ENCODE measurements around a stretch of chr1.

DNA sequence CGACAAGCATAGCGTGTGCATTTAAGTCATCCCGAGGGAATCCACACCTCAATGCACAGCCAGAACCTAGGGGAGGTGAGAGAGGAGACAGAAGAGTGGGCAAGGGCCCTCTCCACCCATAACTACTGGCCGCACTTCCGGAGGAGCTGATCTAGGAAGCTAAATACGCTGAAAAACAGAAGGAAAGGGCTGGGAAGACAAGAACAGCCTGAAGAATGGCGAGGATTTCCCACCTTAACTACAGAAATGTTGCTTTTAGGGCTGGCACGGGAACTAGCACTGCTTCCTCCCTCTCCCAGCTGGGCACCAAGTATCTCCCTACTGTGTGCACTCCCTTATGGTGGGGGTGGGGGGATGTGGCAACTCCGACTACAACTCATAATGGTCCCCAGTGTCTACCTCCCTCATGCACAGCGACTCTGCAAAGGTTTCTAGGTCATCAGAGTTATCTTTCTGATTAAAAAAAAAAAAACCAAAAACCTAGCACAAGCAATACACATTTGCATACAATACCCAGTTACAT is 3.5 kb downstream of the PGBD5 start:
- PRO-cap, result unidirectional peak, minus-strand start at position 289 of the sequence
- RRBS, 2 experiments, result no CpG with 5 or more reads among the region's 10 CpGs

DNA sequence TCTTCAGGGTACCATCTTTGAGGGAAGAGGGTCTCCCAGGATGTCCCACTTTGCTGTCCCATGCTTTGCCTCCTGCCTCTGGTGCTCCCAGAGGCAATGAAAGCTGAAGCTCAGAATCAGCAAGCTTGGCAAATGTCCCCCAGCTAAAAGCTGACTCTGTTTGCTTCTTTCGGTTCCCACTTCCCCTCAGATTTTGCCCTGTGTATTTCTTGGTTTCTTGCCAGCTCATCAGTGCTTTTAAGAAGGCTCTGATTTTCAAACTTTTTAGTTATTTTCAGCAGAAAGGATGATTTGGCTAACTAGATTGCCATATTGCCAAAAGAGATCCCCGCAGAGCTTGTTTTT is 33.1 kb upstream of the COG2 start:
- PRO-cap, result no peak
- RRBS, 2 experiments, result no CpG with 5 or more reads among the region's 2 CpGs

- PRO-cap, result no peak
- RRBS, 2 experiments, result no CpG with 5 or more reads among the region's 6 CpGs
Measured at GRCh38 chr1:230643921-230644640, 1.8 kb downstream of the COG2 start.

DNA sequence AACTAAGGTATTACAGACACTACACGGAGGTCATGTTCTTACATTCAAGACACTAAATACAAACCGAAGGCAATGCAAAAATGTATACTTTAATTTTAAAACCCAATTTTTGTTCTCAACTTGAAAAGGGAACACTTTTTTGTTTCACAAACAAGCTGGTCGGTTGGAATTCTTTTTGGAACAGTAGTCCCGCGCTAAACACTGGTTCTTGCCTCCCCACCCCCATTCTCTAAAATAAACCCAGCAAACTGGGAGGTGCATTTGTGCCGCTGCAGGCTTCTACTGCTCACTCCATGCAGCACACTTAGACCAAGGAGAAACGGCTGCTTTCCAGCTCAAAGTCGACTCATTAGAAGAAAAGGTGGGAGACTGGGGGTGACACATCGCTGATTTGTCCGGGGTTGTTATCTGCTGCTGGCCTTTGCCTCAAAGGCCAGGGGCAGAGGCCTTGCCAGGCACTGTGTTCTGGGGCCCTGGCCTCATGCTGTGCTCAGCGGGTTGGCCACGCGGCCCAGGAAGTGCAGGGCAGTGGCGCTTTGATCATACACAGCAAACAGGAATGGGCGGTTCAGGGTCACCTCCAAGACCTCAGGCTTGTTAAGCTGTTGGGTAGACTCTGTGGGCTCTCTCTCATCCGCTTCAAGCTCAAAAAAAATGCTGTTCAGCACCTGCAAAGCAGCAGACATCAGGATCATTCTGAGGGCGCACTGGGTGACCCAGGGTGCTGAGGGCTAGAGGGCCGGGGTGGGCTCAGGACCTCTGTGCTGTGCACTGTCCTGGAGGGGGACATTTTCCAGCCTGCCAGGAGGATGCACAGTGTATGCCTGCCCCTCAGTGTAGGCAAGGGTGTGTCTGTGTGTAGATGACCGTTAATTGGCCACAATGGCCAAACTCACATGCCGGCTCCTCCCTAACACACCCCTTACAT is 11.0 kb downstream of the AGT start:
- PRO-cap, result no peak
- RRBS, 2 experiments, result no CpG with 5 or more reads among the region's 20 CpGs

GRCh38 chr1:230705350-230706097 is 8.4 kb downstream of the AGT start:
- PRO-cap, result no peak
- RRBS, 2 experiments, result no CpG with 5 or more reads among the region's 19 CpGs

GRCh38 chr1:230752134-230752937 is 5.1 kb downstream of the CAPN9 start:
- PRO-cap, result no peak
- RRBS, 2 experiments, result no CpG with 5 or more reads among the region's 17 CpGs

DNA sequence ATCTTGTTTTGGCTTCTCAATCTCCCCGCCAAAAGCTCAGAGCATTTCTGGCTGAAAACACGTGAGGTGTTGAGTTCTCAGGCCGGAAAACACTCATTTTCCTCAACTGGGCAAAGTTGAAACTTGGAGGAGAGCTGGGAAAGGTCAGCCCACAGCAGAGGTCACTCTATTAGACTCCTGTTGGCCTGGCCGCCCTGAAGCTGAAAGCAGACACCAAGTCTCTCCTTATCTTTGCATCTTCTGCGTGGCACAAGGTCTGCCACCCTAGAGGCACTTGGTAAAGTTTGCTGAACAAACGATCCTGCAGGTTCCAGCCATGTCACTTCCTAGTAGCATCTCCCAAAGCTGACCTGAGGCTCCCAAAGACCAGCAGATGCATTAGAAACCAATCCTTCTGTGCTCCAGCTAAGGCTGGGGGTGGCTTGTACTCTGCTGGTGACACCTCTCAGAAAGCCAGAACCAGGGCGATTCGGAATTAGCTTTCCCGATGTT is 10.9 kb downstream of the CAPN9 start:
- PRO-cap, result no peak
- RRBS, 2 experiments, result no CpG with 5 or more reads among the region's 9 CpGs

GRCh38 chr1:230822056-230822443 is 46.3 kb downstream of the C1orf198 start:
- PRO-cap, result no peak
- RRBS, 2 experiments, result no CpG with 5 or more reads among the region's 9 CpGs

DNA sequence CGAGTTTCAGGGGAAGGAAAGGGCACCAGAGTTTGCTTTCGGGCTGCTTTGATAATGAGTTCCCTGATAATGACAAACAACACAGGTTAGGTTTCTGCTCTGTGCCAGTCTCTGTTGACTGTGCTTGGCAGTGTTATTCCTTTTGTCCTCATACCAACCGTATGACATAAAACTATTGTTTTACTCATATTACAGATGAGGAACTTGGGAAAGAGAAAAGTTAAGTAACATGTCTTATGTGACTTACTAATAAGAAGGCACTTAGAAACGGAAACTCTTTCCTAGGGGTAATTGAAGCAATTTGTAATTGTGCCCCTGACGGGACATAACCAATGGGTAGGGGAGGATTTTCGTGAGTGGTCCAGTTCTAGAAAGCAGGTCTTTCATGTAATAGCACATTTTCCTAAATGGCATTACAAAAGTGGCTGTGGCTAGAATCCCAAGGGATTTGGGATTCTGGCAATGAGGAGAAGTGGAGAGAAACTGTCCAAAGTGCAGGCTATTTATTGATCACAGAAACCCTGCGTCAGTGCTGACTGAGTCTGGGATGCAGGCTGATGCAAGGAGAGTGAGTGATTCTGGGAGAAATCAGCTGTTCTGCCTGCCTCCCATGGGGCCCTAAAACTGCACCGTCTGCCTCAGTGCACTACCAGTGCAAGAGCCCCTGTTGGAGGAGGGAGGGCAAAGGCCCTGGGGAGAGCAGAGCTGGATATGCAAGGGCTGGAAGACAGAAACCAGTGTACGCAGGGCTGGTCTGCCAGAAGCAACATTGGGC is 42.8 kb downstream of the C1orf198 start:
- PRO-cap, result no peak
- RRBS, 2 experiments, result no CpG with 5 or more reads among the region's 9 CpGs

GRCh38 chr1:230835038-230835237 is 33.4 kb downstream of the C1orf198 start:
- PRO-cap, result no peak
- RRBS, 2 experiments, result no CpG with 5 or more reads among the region's 1 CpG

GRCh38 chr1:230863425-230864019 is 4.8 kb downstream of the C1orf198 start:
- PRO-cap, result no peak
- RRBS, 2 experiments, result no CpG with 5 or more reads among the region's 6 CpGs

DNA sequence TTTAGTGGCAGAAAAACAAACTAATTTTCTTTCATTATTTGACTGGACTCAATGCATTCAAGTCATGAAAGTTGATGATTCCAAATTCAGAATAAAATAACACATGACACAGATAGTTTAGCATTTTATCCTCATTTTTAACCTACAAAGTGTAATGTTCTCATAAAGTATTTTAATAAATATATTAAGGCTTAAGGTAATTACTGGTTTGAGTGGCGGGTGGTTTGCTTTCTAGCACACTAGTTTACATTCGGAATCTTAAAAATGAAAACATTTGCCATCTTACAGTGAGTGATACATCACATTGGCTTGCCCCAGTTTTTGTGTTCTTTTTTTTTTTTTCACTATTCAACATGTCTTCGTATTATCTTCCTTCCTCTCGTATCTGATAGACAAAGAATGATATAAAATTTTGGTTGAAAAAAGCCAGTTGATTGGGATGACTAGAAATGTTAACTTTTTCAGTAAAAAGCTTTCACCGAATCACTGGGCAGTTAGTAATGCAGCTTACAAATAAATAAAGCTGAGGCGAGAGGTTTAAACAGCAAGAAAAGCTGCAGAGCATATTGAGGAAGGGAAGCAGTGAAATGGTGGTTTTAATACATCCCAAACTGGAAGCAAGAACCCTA is 21.1 kb downstream of the FAM89A start:
- PRO-cap, result no peak
- RRBS, 2 experiments, result no CpG with 5 or more reads among the region's 6 CpGs

DNA sequence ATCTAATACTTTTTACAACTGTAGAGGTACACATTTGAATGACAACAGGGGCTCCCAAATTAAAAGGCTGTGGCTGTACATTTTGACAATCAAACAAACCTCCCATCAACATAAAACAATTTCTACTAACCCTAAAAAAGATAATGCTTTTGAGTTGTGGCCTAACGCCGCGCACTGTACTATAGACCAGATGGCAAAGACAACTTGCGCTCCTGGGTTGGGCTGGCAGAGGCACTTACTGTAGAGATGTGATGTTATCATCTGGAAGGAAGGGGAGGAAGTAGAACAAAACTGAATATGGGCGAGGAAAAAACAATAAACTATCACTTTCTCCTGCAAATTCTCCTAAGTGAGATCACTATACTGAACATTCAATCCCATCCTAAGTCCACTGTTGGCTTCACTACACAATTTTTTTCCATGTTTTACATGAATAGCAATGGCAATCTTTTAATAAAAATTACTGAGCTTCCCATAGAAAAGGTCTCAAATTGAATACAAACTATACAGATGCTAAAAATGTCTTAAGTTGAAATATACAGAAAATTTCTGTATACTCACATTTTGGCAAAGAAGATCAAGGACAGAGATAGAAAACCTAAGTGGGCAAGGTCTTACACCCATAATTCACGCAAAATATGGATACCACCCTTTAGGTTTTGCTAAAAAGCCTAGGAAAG is 26.2 kb downstream of the SPRTN start:
- PRO-cap, result no peak
- RRBS, 2 experiments, result no CpG with 5 or more reads among the region's 6 CpGs

DNA sequence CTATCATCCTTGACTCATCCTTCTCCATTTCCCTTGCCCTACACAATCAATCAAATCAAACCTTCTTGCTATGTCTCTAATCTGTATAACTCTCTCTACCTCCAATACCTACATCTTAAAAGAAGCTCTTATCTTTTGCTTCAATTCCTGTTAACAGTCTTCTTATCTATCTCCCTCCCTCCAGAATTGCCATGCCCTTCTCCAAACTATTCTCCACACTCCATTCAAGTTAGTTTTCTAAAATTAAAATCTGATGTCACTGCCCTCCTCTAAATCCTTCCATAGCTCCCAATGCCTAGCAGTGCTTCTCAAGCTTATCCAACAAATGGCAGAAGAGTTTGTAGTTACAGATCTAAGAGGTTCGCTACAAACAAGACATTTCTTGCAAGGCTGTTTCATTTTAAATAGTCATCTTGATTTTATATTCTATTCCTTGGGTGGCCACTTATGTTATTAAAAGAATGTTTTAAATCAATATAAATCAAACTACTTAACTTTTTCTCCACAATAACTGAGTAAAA is 25.2 kb downstream of the EGLN1 start:
- PRO-cap, result no peak
- RRBS, 2 experiments, result no CpG with 5 or more reads among the region's 1 CpG

DNA sequence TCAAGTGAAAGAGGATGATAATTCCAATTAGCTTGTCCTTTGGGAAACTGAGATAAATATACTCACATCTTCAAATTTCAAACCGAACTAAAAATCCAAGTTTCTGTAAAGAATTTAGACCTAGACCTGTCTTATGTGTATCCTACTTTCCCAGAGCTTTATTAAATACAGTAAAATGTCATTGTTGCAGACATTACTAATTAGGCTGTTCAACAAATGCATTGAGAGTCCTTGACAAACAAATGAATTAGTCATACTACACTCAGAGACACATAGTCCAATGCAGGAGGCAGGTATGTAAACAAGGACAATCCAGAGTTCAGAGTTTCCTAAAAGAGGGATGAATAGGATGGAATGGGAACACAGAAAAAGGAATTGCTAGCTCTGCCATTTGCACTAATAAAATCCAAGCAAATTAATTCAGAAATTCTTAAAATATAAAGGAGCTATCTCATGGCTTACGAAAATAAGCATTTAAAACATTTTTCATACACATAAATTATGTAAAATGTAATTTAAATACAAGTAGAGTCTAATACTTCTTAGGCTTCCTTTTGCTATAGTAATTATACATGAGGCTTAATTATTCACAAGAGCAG is 1.6 kb upstream of the EGLN1 start:
- PRO-cap, result no peak
- RRBS, 2 experiments, result no CpG with 5 or more reads among the region's 2 CpGs

DNA sequence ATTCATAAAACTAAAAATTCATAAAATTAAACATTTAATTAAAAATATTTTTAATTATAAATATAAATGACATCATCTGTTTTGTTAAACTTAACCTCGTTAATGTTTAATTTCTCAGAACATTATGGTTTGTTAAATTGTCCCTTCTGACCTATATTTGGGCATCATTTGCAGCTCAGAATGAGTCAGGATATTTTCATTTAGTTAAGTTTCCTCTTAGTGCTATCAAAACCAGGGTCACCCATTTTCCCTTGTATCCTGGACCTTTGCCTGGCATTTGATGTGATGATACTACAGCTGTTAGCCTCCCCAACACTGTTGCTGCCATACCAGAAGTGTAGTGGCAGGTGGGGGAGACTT is 30.2 kb downstream of the TSNAX start:
- PRO-cap, result no peak
- RRBS, 2 experiments, result no CpG with 5 or more reads among the region's 1 CpG

DNA sequence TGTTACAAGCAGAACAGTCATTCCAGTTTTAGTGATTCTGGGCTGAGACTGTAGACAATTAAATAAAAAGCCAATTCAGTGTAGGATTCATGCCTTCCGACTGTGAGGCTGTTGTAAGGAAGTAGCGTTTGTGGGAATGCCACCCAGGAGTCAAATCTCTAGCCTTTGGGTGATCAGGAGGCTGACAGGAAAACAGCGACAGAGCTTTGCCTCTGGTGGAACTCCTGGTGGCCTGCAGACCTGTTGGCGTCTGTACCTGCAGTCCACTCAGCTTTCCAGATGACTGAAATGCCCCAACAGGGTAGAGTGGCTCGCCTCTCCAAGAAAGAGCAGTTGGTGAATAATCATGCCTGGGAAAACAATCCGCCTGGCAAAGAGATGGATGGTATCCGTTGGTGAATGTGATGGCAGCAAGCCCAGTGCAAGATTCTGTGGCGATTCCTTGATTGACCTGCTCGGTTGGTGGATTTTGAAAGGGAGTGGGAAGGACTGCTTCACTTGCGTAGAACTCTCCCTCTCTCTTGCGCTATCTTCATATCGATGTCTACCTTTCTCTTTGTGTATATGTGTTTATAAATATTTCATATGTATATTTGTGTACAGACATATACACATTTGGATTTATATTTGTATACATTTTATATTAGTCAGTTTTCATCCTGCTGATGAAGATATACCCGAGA is 58.2 kb downstream of the DISC1 start:
- PRO-cap, result no peak
- RRBS, 2 experiments, result no CpG with 5 or more reads among the region's 13 CpGs

- PRO-cap, result no peak
- RRBS, 2 experiments, result no CpG with 5 or more reads among the region's 7 CpGs
Measured at GRCh38 chr1:231831983-231832884, 205.6 kb downstream of the DISC1 start.

DNA sequence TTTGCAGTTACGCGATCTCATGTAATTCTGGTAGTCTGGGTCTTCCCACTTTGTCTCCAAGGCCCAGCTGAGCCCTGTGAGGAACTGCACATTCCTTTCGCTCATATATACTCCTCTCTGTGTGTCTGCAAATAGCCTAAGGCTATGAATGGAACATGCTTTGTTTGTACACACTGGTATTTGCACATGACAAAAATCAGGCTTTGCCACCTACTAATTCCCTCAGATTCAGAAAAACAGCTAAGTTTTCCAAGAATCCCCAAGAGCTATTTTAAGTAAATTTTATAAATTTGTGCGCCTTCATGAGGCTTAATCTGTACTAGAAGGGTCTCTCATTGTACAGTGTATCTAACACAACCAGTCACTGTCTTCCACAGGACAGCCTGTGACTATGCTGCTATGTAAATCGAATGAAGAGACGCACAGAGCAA is 87.2 kb downstream of the SIPA1L2 start:
- PRO-cap, result no peak
- RRBS, 2 experiments, result no CpG with 5 or more reads among the region's 6 CpGs

- PRO-cap, result no peak
- RRBS, 2 experiments, result 1 to 2% methylated on average over 14 of the region's 59 CpGs
Measured at GRCh38 chr1:232628946-232629750, 785 bp downstream of the SIPA1L2 start.

All from astrocyte (in vitro differentiated cells and primary cell).